ENCODE measurements around the gene GRM4.

- PRO-cap, result no peak
These were observed 5.5 kb downstream of the UQCC2 start for GRCh38 chr6:33705609-33706770.

DNA sequence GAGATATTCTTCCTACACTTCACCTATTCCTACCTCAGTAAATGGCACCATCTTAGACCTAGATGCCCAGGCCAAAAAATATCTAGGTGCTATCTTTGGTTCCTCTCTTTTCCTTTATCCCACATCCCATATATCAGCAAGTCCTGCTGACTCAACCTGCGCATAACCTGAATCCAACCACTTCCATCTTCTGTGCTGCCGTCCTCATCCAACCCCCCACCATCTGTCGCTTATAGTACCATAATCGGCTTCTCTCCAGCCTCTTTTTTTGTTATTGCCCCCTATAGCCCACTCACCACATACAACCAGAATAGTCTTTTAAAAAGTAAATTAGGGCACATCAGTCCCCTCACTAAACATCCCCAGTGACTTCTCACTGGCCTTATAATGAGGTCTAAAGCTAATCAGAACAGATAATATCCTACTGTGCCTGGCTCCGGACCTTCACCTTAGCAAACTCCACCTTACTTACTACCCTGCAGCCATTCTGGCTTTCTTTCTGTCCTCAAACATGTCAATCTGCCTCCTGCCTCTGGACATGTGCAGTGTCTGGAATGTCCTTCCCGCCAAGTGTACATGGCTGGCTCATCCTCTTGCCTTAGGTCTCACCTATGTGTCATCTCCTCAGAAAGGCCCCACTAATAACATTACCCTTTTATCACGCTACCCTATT lies 1.4 kb downstream of the UQCC2 start:
- PRO-cap, result no peak

GRCh38 chr6:33723288-33723899 lies 11.9 kb upstream of the UQCC2 start:
- PRO-cap, result no peak

- PRO-cap, result no peak
These were observed 1.7 kb downstream of the IP6K3 start for GRCh38 chr6:33744949-33745387.

DNA sequence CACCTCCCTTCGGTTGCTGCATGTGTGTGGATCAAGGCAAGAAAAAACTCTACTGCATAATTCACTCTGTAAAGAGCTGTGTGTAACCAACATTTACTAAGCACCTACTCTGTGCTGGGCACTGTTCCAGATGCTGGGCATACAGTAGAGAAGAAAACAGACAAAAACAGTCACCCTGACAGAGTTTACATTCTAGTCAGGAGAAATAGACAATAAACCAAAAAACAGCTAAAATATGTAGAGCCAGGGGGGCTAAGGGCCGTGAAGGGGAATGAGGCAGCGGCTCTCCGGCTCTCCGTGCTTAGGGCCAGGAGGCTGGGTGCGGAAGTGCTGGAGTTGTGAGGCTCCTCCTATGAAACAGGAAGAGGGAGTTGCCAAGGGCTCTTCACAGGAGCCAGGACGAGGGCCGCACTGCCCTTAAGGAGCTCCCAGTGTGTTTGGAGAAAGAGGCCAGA lies 20.5 kb upstream of the MLN start:
- PRO-cap, result bidirectional peak, plus-strand start at position 369 of the sequence, minus-strand start at position 303 of the sequence

- PRO-cap, result no peak
These were observed 124.1 kb downstream of the GRM4 start for GRCh38 chr6:34021793-34022142.

GRCh38 chr6:34145451-34146269 lies at the start of gene GRM4:
TSS of gene GRM4 (minus strand) at chr6:34146087.
- PRO-cap, result no peak

DNA sequence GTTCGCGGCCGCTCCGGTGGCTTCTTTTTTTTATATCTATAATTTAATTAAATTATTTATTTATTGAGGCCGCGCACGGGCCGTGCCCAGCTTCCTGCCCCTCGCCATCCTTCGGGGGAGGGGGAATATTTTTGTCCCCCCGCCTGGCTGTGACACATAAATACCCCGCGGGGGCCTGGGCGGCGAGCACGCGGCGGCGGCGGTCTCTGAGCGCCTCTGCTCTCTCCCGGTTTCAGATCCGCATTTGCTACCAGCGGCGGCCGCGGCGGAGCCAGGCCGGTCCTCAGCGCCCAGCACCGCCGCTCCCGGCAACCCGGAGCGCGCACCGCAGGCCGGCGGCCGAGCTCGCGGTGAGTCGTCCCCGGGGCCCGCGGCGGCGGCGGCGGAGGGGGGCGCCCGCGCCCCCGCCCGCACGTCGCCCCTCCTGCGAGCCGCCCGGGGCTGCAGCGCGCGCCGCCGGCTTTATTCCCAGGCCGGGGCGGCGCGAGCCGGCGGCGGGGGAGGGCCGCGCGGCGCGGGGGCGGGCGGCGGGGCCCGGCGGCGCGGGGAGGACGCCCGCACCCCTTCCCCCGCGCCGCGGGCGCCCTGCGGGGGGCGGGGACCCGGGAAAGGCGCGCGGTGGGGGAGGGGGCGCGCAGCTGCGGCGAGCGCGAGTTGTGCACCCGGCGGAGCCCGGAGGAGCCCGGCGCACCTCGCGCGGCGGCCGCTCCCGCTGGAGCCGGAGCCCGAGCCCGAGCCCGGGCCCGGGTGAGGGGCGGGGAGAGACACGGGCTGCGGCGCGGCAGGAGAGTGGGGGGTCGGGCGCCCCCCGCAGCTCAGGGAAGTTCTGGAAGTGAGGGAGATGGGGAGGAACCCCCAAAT lies 525 bp downstream of the HMGA1 start:
- PRO-cap, result unidirectional peak, plus-strand start at position 159 of the sequence; bidirectional peak, plus-strand start at position 471 of the sequence, minus-strand start at position 464 of the sequence

GRCh38 chr6:34237829-34238437 lies 1.3 kb downstream of the HMGA1 start:
- PRO-cap, result no peak

GRCh38 chr6:34239814-34240459 lies 3.3 kb downstream of the HMGA1 start:
- PRO-cap, result no peak

- PRO-cap, result no peak
These were observed 4.3 kb downstream of the SMIM29 start for GRCh38 chr6:34244371-34245081.

- PRO-cap, result no peak
These were observed 50.8 kb downstream of the NUDT3 start for GRCh38 chr6:34341700-34342124.

DNA sequence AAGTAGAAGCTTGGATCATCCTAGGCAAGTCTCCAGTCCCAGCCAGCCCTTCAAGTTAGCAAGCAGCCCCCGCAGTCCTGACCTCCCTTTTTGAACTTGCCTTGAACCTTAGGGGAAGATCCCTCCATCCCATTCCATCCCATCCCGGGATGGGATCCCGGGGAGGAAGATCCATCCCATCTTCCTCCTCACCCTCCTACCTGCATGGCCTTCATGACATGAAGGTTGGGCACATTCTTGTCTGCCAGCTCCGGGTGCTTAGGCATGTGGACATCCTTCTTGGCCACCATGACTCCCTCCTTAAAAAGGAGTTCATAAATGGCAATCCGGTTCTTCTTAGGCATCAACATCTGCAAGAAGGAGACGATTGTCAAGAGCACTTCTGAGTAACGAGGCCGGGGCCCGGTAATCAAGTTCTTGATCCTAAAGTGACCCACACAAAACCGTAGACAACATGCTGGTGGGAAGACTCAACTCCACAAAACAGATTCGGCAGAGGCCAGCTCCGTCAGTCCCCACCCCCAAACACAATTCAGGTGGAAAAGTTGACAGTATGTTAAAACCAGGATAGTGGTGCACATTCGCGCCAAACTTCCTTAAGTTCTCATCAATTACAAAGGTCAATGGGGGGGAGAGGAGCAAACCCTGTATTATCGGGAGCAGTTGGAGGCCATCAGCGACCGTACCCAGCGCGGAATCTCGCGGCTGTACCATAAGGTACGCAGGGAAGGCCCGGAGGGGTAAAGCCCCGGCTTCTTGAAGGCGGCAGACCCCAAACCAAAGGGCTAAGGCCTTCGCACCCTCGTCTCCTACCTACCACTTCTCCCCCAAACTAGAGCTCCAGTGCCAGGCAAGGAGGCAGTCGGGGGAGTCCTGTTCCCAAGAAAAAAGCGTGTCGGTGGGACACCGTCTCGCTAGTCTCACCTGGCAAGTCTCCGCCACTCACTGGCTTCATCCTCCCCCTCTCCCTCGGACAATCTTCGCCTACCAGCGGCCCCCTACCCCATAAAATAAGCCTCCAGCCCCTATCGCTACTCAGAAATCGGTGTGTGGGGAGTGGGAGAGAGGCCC lies 662 bp downstream of the RPS10 start:
- PRO-cap, result no peak

DNA sequence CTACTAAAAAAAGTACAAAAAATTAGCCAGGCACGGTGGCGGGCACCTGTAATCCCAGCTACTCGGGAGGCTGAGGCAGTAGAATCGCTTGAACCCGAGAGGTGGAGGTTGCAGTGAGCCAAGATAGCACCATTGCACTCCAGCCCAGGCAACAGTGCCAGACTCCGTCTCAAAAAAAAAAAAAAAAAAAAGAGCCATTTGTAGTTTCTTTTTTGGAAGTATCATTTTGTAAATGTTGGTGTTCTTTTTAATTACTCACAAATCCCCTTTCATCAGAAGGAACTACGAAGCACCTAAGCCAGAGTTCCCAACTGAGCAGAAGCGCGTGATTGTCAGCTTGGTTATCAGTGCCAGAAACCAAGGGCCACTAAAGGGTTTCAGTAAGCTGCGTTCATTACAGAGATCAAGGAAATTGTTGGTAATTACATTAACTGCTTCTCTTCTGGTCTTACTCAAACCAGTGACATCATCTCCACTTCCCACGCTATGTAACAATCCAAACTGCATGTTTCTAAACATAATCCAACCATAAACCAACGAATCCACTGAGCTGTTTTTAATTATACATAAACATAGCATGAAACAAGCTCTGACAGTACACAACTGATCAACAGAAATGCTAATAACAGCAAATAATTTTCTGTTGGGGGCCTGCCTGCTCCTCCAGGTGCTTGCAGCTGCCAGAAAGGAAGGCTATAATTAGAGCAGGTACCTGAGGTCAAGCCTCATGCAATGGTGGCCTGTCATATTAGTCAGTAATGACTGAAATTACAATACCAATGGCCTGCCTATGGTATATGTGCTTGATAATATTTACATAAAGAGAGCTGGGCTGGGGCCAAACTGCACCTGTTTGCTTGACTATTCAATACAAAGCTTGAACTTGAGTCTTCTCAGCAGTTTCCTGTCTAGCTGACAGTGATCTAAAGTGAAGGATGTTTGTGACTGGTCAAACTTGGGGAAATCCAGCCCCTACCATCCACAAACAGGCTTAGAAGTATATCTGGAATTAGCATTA lies 40.2 kb downstream of the ILRUN start:
- PRO-cap, result no peak

DNA sequence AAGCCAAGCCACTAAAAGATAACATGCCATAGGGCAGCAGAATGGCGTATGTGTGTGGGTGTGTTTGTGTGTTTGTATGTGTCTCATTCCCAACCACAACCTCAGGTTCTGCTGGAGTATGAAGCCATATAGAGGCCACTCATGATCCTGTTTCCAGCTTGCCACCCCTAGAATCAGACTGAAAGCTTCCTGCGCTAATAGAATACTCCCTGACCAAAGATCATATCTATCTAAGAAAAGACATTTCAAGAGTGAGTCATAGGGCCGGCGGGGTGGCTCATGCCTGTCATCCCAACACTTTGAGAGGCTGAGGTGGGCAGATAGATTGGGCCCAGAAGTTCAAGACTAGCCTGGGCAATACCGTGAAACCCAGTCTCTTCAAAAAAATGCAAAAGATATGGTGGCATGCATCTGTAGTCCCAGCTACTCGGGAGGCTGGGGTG lies 11.9 kb upstream of the SNRPC start:
- PRO-cap, result no peak

GRCh38 chr6:34773268-34773835 lies 16.0 kb downstream of the SNRPC start:
- PRO-cap, result no peak

DNA sequence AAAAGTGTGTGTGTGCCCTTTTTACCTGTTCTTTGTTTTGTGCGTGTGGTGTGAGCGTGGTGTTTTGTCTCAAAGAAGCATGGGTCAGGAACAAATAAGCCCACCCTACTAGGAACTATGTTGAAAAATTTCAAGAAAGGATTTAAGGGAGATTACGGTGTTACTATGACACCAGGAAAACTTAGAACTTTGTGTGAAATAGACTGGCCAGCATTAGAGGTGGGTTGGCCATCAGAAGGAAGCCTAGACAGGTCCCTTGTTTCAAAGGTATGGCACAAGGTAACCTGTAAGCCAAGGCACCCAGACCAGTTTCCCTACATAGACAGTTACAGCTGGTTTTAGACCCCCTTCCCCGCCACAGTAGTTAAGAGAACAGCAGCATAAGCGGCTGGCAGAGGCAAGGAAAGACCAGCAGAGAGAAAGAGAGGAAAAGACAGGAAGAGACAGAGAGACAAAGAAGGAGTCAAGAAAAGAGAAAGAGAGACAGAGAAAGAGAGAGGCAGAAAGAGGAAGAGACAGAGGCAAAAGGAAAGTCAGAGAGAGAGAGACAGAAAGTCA lies 110.4 kb downstream of the ANKS1A start:
- PRO-cap, result no peak

GRCh38 chr6:35008583-35009337 lies 119.7 kb downstream of the ANKS1A start:
- PRO-cap, result no peak

DNA sequence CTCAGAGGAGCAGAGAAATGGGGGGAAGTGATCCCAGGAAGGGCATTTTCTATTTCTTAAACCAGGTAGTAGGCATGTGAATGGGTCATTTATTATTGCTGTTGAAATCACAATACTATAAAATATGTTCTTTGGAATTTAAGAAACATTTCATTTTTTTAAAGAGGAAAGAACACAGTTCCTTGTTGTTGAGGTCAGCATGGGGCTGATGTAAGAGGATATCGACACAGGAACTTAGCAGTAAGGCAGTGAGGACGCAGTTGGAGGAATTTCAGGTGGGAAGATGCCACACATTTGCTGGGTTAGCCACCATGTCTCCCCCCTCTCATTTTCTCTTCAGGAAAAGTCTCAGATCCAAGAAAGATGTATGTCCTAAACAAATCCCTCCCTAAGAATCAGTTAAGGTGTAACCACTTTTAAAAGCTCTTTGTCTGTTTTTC lies 99.1 kb downstream of the TCP11 start:
- PRO-cap, result no peak

DNA sequence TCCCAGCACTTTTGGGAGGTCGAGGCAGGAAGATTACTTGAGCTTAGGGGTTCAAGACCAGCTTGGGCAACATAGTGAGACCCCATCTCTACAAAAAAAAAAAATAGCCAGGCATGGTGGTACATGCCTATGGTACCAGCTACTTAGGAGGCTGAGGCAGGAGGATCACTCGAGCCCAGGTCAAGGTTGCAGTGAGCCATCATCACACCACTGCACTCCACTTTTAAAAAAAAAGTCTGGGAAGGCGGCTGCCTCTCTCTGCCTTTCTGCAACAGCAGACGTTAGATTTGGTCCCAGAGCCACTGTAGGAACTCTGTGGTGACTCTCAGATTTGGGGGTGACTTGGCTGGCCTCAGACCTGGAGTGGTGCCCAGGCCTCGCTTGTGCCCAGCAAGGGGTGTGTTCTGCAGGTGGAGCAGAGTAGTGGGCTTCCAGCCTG lies 66.8 kb downstream of the TCP11 start:
- PRO-cap, result no peak